LNCaP clone FGC (cell line): ENCODE measurements around a stretch of chr14.

DNA sequence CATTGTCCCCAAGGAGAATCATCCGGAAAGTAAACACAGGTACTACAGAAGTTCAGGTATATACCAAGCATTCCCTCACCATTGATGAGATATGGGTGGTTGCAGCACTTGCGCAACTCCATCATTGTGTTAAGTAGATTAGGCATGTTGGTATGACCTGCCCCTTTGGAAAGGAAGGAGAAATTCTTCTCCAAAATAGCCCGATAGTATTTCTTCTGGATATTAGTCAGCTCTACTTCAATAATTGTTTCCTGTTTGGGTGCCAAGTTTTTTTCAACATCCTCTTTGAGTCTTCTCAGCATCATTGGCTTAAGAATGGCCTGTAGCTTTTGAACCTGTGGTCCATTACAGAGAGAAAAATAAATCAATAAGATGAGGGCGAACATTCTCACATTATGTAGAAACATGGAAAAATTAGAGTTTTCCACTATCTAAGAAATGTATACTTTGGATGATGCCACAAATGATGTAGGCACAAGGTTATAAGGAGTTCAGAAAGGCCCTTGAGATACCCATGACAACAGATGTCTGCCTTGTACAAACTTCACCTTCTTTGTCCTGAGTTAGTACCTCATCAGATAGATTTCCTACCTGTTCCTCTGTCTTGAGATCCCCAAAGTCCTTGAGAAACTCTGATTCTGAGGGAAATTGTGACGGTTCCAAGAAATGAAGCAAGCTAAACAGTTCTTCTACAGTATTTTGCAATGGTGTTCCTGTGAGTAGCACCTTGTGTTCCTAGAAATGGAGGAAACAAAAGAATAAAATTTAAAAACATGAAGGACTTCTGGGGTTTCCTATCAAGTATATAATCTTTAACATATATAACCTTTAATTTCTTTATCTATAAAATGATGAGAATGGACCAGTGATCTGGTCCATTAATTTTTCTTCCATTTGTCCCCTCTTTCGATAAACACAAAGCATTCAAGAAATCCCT, 21.6 kb upstream of the SUPT16H start:
- RRBS, 2 experiments = no CpG with 5 or more reads among the region's 6 CpGs

DNA sequence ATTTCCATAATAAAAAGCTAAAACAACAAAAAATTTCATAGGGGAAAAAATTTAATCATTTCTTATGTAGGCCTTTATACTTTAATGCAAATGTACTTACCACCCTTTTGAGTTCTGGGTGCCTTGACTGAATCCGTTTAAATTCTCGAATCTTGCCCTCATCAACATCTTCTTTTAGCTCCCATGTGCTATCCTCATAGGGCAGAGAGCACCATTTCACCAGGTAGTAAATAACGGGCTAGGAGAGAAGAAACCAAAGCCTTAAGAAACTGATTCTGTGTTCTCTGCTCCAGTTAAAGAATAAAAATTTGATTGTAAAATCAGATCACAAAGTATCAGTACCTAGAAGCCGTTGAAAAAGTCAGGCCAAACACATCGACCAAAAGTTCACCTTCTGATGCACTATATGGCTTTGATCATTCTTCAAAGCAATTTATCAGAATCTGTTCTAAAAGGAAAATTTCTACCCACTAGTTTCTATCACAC, 26.0 kb upstream of the SUPT16H start:
- RRBS, 2 experiments = no CpG with 5 or more reads among the region's 5 CpGs

DNA sequence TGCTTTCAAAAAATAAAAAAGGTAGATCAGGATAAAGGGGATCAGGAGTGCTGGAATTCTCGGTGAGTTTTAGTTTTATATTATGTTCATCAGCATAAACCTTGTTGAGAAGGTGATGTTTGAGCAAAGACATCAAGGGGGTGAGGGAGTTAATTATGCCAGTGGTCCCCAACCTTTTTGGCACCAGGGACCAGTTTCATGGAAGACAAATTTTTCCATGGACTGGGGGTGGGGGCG, 6.2 kb downstream of the OR4E2 start:
- RRBS, 2 experiments = no CpG with 5 or more reads among the region's 2 CpGs

- RRBS, 2 experiments = no CpG with 5 or more reads among the region's 2 CpGs
These were observed 38.5 kb upstream of the OR4E1 start for GRCh38 chr14:21712013-21712580.

GRCh38 chr14:21768107-21769246, 94.9 kb upstream of the OR4E1 start:
- RRBS, 2 experiments = no CpG with 5 or more reads among the region's 7 CpGs

GRCh38 chr14:21851987-21852484, 178.4 kb upstream of the OR4E1 start:
- RRBS, 2 experiments = no CpG with 5 or more reads among the region's 7 CpGs

GRCh38 chr14:21965141-21965550, 291.5 kb upstream of the OR4E1 start:
- RRBS, 2 experiments = no CpG with 5 or more reads among the region's 3 CpGs

DNA sequence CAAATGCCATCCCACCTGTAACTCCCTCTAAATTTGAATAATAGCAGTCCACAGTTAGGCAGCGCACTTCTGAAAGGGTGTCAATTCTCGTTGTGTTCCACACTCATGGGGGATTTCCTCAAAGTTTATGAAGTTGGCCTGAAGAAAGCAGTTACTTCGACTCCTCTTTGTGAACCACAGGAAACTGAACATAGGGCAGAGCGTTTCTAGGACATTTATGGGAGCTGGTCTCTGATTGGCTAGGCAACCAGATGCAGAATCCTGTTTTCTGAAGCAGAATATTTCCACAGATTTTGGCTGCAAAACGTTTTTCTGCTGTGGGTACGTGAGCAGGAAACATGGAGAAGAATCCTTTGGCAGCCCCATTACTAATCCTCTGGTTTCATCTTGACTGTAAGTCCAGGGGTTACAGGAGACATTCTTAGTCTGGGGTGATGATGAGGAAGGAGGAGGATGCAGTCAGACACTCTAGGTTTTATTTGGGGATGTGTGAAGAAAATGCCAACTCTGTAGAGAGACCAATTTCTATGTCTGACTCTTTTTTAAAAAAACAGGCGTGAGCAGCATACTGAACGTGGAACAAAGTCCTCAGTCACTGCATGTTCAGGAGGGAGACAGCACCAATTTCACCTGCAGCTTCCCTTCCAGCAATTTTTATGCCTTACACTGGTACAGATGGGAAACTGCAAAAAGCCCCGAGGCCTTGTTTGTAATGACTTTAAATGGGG, 431.6 kb upstream of the OR4E1 start:
- RRBS, 2 experiments = no CpG with 5 or more reads among the region's 9 CpGs

DNA sequence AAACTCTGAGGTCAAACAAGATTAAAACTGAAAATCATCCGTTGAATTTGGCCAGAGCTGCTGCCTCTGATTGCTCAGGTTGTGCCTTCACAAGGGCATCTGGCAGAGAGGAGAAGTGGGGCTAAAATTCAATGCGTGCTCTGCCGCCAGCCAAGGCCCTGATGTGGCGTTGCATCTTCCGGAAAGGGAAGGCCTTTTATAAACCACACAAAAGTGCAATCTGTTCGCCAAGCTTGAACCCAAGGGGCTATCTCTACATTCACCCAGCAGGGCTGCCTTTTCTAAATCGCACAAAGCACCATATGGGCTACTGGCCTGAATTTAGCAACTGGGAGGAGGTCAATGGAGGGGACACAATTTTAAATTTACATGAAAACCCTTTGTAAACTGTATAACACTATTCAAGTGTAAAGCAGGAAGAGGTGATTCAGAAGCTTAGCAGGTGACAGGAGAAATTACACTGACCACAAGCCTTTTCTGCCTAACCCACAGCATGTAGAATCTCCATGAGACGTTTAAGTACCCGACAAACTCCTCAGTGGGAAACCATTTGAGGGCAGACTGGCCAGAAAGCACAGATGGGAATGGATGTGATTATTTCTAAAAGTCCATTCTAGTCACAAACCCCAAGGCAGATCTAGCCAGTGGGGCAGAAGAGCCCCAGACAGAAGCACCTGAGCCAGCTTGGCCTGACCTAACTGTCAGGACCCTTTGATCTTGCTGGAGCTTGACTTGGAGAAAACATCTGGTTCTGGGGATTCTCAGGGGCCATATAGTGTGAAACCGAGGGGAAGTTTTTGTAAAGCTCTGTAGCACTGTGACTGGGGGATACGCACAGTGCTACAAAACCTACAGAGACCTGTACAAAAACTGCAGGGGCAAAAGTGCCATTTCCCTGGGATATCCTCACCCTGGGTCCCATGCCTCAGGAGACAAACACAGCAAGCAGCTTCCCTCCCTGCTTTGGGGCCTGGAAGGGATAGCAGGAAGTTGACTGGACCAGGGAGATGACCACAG, 140.4 kb downstream of the DAD1 start:
- RRBS, 2 experiments = no CpG with 5 or more reads among the region's 11 CpGs

- RRBS, 2 experiments = no CpG with 5 or more reads among the region's 9 CpGs
These were observed 107.2 kb downstream of the DAD1 start for GRCh38 chr14:22481556-22482530.

DNA sequence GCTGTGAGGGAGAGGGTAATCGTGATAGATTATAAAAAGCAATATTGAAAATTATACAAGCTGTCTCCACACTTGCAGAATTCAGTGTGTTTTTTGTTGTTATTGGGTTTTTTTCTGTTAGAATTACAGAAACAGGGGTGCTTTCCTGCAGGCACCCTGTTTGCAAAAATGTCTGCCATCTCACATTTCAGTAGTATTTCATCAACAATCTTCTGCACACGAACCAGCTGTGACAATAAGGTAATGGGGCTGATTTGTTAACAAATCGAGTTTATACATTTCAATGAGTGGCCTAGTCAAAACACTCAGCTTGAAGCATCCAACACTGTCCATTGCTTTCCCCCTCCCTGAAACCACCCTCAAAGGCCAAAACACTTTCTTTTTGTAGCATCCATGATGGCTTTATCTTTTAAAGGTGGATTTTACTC, 90.2 kb downstream of the DAD1 start:
- RRBS, 2 experiments = no CpG with 5 or more reads among the region's 3 CpGs

DNA sequence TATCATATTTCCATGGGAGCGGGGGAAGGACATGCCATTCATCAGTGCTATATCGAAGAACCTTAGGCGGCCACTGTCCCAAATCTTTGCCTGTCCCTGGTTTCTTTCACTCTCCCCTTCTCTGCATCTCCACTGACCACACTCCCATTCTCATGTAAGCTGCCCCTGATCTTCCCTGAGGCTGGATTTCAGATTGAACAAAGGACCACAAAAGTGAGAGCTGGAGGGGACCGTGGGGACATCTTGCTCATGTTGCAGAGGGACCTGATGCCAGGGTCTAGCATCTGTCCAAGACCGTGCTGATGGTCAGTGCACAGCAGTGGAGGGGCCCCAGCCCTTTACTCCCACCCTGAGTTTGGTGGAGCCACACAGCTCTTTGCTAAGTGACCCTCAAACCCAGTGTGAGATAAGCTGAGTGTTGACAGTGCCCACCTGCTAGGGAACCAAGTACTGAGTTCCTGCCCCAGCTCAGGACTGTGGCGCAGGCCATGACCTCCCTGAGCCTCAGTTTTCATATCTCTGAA, 51.2 kb downstream of the DAD1 start:
- RRBS, 2 experiments = no CpG with 5 or more reads among the region's 6 CpGs

DNA sequence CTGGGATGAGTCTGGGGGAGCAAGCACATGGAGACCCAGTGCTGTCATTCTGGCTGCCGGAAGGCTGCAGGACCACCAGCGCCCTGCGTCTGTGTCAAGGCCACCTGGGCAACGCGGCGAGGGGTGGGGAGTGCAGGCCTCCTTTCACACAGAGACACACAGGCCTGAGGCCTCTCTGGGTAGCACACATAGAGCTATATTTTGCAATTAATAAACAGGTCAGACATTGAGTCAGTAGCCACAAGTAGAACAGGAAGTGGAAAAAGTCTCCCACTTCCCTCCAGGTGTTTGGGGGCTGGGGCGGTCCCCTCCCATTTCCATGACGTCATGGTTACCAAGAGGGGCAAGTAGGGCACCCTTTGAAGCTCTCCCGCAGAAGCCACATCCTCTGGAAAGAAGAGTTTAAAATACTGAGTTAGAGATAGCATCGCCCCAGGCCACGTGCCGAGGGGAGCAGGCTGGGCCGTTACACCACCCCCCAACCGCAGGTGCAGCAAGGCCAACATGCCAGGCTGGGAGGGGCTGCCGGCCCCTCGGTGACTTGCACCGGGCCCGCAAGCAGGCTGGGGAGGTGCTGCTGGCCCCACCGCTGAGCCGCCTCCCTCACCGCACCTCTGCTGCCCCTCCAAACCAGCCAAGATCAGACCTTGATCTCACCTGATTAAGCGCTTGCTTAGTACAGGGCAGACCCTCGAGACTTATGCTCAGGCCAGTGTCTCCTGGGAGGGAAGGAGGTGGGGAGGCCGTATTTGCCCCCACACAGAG, 32.7 kb downstream of the DAD1 start:
- RRBS, 2 experiments = no CpG with 5 or more reads among the region's 24 CpGs

DNA sequence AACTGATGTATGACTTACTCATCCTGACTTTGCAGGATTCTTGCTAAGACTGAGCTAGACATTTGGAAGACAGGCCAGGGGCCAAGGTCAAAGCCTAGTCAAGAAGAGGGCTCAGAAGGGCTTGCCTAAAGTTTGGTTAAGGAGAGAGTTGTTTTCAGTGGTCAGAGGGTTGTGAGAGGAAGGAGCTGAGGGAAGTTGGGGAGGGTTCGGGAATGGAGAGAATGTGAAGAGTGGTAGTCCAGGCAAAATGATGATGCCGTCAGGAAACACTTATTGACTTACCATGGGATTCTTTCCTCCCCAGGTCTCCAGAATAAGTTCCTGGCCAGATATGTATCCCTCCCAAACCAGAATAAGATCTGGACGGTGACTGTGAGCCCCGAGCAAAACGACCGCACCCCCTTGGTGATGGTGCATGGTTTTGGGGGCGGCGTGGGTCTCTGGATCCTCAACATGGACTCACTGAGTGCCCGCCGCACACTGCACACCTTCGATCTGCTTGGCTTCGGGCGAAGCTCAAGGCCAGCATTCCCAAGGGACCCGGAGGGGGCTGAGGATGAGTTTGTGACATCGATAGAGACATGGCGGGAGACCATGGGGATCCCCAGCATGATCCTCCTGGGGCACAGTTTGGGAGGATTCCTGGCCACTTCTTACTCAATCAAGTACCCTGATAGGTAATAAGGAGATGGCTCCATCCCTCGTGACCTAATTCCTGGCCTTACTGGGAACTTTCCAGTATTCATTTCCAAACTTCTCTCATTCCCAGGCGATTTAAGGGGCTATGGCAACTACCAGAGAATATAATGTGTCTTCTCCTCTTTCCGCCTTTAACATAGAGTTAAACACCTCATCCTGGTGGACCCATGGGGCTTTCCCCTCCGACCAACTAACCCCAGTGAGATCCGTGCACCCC, 5.2 kb downstream of the ABHD4 start:
- RRBS, 2 experiments = no CpG with 5 or more reads among the region's 21 CpGs

DNA sequence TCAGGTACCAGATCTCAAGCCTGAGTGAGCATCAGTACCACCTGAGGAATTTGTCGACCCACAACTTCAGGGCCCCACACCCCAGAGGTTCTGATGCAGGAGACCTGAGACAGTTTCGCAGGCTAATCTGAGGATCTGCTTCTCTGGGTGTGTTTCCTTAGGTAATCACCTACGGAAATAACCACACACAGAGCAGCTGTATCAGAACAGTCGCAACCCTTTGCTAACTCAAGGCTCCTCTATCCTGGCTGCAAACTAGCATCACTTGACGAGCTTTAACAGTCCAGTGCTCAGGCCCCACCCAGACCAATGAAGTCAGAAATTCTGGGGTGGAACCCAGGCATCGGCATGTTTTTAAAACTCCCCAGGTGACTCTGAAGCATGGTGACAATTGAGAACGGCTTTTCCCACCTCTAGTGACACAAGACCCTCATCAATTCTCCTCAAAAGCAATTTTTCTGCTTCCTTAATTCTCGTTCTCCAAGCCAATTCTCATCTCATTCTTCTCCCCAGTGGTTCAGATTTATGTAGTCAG, 20.7 kb downstream of the SLC7A7 start:
- RRBS, 2 experiments = no CpG with 5 or more reads among the region's 8 CpGs

- RRBS, 2 experiments = no CpG with 5 or more reads among the region's 19 CpGs
These were observed 6.4 kb upstream of the MRPL52 start for GRCh38 chr14:22823138-22823920.

GRCh38 chr14:22840995-22841360, 4.6 kb downstream of the MMP14 start:
- RRBS, 2 experiments = no CpG with 5 or more reads among the region's 2 CpGs

- RRBS, 2 experiments = no CpG with 5 or more reads among the region's 9 CpGs
These were observed 5.6 kb downstream of the AJUBA start for GRCh38 chr14:22976374-22977567.

- RRBS, 2 experiments = no CpG with 5 or more reads among the region's 12 CpGs
These were observed 11.5 kb upstream of the C14orf93 start for GRCh38 chr14:23021311-23022053.